Rectum (tissue), 1 donor: Measurements from ENCODE around the gene SRRM4.

DNA sequence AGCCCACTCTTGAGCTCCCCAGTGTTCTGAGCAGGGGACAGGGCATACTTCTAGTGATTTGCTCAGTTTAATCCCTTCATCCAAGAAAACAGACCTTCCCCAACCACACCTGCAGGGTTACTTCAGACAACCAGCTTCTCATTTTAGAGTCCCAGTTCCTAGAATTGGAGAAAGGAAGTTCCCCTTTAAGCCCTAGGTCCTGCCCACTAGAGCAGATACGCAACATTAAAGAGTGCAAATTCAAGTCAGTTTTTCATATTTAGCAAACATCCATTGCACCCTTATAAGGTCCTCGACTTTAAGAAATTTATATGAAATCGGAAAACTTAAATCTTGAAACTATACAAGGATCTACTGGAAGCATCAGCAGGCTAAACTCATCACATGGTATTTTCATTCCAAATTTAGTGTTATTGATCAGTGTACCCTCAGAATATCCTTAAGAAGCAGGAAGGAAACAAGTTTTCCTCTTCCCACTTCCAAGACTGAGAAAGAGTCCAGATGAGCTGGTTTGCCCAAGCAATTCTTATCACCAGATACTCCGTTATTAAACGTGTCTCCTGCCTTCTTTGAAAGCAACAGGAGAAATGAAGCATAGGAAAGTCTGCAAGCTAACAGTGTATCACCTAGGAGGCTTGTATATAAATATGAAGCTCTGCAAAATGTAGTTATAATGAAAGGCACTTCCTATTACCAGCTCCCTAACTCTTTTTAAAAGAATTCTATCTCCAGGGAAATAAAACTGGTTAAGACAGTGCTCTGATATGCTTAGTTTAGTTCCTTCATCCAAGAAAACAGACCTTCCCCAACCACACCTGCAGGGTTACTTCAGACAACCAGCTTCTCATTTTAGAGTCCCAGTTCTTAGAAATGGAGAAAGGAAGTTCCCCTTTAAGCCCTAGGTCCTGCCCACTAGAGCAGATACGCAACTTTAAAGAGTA, 4.0 kb upstream of the WSB2 start:
- PRO-cap, result no peak

DNA sequence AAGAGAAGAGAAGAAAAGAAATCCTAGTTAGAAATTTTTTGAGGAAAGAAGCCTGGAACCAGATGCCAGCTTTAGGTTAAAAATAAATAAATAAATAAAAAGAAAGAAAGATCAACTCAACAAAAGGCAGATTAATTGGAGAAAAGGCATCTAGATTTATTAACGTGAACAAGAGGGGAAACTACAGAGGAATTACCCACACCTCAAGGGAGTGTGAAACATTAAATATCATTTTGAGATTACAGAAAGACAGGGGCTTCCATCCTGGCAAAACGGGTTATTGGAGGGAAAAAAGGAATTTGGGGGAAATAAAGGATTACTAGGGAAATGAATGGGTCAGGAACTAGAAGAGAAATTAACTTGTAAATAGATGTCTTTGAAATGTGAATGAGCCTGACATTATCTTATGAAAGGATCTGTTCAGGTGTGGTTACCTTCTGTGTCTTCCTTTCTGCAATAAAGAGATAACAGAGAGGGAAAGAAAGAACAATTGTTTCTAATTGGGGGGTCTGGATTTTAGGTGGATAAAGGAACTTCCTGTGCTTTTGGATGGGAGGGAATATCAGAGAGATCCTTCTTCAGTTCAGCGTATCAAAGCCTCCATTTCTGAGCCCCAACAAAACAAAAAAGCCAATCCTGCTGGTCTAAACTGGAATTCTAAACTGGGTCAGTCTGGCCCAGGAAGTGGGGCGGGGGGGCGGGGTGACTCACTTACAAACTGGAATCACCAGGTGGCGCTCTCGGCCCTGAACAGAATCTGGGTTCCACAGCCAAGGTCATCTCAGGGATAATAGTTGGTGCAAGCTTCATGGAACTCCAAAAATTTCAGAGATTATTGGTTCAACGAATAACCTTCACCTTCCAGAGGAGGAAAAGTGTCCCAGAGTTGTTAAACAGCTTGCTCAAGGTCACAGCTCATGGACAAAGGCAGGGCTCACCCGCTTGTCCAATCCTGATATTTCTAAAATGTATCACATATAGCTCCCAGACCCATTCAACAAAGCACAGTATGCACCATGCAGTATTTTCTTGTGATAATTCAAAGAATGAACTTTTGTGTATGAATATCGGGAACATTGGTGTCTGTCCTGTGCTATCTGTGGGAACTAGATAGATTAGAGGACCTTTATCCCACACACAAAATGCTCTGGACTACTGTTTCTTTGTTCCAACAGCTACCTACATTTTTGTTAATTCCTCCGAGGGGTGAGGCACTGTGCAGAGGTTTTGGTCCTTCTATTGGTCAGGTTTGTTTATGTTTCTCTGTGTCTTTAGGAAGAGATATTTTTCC, 15.2 kb upstream of the PEBP1 start:
- PRO-cap, result unidirectional peak, minus-strand start at position 632 of the sequence

DNA sequence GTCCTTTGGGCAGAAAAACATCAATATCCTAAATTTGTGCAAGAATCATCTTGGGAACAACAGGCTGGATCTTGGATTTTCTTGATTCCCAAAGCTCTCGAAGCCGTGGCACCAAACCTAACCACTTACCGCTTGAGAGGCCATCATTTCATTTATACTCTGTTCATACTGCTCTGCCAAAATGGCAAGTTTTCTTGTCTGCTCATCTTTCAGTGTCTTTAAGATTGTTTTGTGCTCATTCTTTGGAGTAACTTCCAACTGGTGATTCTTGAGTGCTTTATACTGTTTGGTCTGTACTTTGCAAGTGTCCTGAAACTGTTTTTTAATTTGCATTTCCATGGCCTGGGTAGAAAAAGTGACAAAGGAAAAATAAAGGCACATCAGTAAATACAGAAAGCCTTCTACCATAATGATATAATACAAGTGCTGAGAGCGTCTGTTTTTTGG, 24.1 kb downstream of the PEBP1 start:
- PRO-cap, result no peak

DNA sequence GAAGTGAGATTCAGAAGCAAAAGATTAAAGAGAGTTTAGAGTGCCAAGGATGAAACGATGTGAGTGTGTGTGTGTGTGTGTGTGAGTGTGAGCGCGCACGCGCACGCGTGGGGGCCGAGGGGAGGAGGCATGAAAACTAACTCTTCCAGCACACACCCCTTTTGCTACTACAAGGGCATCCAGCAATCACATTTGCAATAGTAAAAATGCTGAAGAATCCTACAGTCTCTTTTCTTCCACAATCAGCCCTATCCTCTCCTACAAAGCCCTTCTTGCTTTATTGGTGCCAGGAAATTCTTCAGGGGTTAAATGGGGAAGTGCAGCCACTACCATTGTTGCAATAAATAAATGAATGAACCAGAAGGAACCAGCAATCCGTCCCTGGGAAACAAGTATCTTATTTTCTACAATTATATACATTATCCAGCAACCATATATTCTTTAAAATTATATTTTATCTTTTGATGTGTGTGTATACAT, 53.0 kb downstream of the PEBP1 start:
- PRO-cap, result no peak

DNA sequence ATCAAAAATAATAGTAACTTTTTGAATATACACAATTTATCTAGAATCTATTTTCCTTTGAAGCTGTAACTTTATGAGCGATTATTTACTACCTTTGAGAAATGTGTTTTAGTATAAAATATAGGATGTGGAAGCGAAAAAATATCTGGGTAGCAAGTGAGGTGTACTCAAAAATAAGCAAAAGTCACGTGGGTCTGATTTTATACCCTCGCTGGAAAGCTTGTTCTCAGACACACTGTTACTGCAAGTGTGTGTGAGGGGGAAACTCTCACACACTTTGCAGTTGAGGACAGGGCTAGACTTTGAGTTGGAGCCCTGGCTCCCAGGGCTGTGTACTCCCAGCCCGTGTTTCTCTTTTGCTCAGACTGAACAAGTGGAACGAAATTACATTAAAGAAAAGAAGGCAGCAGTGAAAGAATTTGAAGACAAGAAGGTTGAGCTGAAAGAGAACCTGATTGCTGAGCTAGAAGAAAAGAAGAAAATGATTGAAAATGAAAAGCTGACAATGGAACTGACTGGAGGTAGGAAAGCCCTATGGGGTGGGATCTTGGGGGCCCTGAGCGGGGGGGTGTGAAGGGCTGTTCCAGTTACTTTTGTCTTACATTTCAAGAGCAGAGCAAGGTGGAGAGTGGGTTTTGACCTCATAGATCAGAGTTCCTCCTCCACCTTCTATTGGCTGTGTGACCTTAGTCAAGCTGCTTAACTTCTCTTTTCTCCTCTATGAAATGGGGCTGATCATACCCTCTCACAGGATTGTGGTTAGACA, 14.6 kb downstream of the SUDS3 start:
- PRO-cap, result no peak

GRCh38 chr12:118498140-118498607, 121.8 kb downstream of the SUDS3 start:
- PRO-cap, result no peak

GRCh38 chr12:118980113-118980951, 1.0 kb upstream of the SRRM4 start:
- PRO-cap, result no peak

DNA sequence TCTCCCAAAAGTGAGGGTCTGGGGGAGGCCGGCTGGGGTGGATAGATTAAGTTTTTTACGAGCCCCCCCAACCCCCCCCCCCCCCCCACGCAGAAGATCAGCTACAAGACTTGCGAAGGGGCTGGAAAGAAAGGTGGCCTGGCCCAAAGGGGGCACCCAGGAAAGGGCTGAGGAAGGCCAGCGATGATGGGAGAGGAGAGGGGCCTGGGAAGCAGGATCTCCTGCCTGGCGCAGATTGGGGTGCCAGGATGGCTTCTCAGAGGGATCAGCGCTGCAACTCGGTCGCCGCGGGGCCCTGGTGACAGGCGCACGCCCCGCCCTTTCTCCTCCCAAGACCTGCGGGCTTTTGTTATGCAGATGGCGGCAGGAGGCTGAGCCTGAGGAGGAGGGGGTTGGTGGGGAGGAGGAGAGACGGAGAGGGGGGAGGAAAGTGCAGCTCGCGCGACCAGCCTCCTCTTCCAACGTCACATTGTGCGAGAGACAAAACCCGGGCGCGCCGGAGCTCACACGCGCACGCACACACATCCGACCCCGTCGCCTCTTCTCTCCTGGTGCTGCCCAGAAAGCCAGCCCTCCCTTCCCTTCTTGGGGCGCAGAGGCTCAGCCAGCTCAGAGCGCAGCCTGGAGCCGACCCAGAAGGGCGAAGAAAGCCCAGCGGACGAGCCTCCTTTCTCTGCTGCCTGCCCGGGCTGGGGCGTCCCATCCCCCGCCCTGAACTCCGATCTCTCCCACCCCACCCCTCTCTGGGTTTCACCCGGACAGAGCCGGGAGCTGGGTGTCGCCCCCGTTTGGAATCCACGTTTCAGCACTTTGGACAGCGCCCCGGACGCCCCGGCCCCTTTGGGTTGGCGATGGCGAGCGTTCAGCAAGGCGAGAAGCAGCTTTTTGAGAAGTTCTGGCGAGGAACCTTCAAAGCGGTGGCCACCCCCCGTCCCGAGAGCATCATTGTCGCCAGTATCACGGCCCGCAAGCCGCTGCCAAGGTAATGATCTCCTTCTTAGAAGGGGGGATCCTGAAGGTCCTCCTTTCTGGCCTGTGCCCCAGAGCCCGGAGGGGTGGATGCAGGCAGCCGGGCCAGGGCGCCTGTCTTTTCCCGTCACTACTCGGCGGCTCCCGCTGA, at the start of gene SRRM4:
Gene SRRM4, plus strand, starts transcription at position 510 of the 1,120 bp plus-strand sequence.
- PRO-cap, result no peak

DNA sequence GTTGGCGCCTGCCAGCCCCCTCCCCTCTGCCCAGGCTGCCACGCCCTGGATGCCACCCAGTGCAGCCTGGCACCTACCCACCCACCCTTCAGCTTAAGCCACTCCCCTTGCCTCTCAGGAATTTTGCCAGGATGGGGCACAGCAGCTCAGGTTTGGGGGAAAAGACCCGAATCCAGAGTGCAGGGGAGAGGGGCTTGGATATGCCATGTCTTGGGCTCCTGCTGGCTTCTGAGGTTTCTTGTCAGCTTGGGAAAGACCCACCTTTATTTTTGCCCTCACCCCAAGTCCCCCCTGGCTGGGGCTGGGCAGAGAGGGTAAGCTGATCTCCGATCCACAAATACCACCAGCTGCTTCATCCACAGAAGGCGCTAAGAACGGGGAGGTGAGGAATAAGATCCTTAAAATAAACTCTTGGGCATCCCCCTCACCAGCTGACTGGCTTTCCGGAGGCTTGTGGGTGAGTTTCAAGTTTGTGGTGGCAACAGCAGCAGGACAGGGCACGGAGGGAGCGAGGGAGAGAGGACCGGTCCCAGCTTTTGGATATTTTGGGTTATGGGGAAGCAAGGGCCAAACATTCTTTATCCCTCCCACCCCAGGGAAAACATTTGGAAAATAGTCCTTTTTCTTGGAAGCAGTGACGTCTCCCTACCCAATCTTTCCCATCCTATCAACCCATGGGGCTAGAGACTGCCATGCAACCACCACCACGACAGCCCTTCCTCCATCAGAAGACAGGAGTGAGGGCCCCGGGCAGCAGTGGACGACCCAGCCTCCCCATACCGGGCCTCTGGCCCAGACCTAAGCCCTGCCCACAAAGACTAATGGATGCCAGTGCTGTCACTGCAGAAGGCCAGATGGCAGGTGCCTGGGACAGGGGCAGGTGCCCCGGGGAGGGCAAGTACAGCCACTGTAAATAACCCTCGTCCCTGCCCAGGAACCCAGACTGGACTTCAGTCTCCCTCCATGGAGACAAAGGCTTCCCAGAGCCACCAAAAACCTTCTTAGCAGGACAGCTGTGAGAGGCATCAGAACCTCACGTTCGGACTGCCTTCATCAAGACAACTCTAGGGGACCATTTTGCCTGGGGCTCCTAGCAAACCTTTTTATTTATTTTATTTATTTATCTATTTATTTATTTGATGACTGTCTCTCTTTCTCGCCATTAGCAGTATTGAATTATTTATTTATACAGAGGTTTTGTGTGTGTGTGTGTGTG, 20.6 kb upstream of the HSPB8 start:
- PRO-cap, result no peak

DNA sequence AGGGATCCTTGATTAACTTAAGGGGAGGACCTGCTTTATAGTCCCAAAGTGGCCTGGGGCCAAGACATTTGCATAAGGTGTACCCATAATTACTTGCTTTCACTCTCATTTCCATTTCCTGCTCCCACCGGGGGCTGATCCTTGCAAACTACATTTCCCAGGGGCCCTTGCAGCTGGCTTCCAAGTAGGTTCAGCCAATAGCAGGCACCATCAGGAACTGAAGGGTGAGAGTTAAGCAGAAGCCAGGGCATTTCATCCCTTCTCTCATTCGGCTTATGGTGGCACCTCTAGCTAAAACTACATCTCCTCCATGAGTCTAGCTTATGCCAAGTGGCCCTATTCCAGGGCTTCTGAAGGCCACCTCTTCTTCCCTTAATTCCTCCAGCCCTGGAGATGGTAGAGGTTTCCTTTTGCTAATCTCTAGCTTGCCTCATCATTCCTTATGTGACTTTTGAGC, 88.8 kb downstream of the CCDC60 start:
- PRO-cap, result no peak

- PRO-cap, result no peak
Observed at GRCh38 chr12:119686803-119687385, 19.0 kb downstream of the PRKAB1 start.

DNA sequence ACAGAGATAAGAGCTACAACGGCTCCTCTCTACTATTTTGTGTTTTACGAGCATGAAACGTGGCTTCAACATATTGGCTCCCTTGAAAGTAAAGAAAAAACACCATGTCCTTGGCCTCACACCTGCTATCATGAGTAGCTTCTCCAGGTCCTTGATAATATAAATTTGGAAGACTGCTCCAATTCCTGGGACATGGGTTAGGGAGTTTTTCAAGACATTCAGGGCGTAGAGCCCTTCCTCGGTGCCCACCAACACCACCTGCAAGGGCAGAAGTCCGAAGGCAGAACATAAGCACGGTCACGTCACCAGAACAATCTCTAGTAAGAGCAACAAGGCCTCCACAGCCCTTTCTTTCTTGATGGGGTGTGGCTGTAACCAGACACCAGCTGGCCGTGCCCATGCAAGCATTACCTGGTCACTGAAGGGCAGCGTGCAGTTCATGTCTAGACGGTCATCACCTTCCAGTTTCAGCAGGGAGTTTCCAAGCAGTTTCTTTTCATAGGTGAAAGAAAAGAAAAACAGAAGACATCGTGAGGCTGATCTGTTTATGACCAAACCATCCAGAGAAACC, 42.3 kb downstream of the PRKAB1 start:
- PRO-cap, result no peak

GRCh38 chr12:119758426-119759058, 90.6 kb downstream of the PRKAB1 start:
- PRO-cap, result no peak

DNA sequence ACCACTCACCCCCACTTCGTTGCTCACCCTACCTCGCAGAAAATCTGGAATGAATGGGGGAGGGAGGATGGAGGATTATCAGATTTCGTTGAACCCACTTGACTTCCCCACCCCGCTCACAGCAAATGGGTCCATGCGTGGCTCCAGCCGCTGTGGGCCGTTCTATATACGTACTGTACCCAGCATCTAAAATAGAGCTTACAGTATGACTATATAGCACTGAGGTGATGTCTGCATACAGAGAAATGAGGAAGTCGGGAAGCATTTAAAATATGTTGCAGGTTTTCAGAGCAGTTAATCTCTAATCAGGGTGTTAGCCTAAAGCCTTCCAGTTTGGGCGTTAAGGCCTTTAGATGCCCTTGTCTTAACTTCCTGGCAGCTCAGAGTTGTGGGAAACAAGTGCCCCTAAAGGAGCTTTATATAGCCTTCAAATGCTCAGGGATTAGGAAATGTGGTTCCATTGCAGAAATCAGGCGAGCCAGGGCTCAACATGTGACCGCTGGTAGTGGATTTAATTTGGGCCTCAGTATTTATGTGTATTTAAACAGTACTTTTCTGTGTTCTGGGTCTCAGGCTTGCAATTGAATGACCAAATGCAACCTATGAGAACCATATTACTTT, 1.4 kb downstream of the BICDL1 start:
- PRO-cap, result no peak

GRCh38 chr12:120153192-120153879, 36.8 kb upstream of the RAB35 start:
- PRO-cap, result no peak

DNA sequence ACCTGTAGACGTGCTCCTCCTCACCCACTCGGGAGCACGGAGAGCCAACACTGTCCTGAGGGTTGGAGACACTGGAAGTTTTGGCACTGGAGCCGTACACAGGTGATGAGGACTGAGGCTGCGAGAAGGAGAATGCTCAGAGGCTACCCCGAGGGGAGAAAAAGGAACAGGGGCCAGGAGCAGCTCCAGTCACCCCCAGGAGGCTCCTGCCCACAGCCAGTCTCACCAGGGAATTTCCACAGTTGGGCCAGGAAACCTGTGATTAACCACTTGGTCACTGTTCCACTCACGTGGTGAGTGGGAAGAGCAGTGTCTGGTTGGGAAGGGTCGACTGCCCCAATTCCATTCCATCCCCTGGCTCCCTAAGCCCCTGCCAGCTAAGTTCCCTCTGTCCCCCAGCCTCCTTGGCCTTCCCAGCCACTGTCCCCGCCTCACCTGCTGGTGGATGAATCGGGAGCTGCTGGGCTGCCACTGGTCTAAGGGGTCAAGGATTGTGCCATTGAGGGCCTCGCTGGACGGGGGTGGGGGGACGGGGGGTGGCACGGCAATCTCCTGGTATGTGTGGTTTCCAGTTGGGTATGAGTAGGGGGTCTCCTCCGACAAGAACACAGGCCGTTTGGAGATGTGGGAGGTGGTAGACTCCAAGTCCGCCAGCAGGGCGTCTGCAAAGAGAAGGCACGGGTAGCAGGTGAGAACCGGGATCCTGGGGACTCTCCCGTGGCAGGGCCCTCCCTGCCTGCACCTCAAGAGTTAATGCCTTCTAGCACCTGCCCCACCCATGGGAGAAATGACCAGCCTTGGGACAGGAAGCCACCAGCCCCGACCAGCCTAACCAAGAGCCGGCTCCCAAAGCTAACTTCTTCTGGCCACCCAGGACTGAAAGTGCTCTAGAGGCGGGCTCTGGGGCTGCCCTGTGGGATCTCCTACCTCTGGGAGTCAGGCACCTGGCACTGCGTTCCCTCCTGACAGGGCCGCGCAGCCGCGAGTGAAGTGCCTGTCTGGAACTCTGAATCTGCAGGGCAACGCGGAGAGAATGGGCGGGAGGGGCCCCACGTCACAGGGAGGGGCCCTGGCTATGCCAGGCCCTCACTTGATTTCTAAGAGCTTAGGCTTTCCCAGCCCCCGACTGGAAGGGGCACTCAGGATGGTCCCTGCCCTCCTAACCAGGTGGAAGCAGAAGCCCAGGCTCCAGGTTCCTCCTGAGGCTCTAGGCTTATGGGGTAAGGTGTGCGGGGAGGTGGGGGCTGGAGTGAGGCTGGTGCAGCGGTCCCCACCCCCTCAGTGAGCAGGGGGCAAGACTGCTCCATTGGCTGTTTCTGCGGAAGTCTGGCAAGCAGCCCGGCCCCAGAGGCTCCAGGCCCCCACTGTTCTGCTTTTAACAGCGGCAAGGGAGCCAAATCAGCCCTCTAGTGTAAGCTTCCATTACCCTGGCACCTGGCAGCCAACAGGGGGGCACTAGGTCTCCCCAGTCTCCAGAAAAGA, 23.3 kb upstream of the RPLP0 start:
- PRO-cap, result bidirectional peak, plus-strand start at position 794 of the sequence, minus-strand start at position 664 of the sequence; bidirectional peak, plus-strand start at position 1,119 of the sequence, minus-strand start at position 1,014 of the sequence

GRCh38 chr12:120228705-120229139, 27.8 kb upstream of the RPLP0 start:
- PRO-cap, result no peak

DNA sequence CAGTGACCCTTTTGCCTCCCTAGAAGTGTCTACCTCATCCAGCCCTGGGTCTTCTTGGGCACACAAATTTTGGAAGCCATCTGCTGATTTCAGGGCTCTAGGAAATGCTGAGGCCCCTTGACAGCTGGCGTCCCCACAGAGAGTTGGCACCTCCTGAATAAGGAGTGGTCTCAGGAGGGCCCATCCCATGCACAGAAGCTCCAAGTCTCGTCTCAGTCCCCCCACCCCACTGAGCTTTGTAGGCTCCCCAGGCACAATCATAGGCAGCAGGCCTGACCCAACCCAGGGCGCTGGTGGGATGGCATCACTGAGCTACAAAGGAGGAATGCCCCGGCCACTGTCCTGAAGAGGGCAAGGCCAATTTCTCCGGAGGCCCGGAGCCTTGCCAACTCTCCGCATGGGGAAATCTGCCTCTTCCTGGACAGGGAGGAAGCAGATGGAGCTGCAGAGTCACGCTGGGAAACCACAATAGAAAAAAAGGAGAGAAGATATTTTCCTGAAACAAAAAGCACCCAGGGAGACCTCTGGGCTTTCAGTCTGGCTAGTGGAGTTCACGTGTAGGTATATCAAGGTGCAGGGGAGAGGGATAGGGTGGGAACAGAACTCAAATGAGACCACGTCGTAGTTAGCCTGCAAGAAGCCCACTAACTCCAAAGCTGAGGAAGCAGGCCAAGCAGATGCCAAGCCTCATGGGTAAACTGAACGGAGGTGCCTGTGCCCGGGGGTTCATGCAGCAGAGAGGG, 27.7 kb downstream of the PXN start:
- PRO-cap, result no peak

GRCh38 chr12:120388903-120389735, 20.2 kb upstream of the MSI1 start:
- PRO-cap, result no peak

DNA sequence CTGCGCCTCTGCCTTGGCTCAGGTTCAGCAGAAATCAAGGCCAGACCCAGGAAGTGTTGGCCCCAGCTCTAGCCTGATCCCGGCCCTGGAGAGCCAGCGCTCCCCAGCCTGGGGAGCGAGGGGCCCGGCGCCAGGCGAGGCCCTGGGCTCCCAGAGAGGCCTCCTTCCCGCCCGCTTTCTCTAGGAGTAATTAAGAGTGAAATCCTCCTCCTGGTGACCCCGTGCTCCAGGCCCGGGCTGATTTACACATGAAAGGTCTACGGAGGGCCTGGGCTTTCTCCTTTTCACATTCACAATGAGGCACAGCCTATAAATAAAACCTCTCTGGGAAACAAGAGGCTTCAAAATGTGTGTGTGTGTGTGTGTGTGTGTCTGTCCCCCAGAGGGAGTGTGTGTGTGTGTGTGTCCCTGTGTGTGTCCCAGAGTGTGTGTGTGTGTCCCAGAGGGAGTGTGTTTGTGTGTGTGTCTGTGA, 23.9 kb upstream of the COX6A1 start:
- PRO-cap, result no peak